Epithelial cell of prostate (primary cell): Measurements from ENCODE around the genes GJB1, OGT, NHSL2 and PIN4.

DNA sequence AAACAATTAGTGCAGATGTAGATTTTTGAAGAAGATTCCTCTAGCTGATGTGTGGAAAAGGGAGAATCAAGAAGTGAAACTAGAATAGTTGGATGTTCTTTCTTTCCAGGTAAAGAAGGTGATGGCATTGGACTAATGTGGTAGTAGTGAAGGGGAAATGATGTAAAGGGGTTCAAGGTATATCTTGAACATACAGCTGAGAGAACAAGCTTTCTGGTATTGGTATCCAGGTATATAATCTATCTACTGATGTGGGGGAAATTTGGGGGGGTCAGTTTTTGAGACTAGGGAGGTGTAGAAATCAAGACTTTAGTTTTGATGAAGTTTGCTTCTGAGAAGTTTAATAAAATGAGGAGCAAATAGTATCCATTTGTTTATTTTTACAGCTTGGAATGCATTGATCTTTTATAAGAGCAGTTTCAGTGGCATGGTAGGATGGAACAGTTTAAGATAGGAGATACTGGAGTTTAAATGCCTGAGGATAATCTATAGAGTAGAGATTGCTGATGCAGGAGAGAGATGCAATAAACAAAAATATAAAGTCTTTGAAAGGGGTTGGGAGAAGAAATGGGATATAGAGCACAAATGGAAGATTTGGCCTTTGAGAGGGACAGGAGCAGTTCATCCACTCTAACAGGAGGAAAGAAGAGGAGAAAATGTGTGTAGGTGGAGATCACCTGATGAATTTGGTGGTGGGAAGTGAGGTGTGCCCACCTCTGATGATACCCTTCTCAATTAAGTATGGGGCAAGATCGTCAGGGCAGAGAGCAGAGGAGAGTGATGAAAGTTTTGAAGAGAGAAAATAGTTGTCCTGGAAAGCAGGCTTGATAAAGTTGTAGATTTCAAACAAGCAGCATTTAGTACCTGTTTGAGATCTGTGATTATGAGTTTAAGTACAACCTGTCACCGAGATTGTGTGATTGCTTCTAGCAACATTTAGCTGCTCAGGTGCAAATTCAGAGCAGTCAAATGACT lies 35.6 kb downstream of the EDA start:
- RRBS = no CpG with 5 or more reads among the region's 2 CpGs

DNA sequence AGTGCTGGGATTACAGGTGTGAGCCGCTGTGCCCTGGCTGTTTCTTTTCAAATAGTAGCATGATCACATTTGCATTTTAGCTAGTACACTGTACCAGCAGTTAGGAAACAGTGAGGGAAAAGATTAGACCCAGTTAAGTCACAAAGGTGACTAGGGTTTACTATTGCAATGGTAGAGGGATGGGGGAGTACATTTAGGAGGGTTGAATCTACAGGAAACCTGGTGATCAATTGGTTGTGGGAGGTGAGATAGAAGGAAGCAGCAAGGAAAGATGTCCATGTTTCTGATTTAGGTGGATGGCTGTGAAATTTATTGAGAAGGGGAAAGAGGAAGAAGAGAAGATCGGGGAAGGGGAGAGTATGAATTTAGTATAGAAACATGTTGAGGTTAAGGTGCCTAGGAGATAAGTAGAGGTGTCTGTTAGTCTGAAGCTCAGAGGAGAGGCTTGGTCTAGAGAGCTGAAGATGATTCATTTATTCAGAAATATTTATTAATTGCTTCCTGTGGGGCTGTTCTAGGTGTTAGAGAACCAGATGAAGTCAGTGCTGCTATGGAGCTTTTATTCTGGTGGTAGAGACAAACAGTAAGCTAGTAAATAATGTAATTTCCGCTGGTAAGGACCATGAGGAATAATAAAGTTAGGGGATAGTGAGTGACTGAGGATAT lies 3.9 kb downstream of the IGBP1 start:
- RRBS = no CpG with 5 or more reads among the region's 3 CpGs

DNA sequence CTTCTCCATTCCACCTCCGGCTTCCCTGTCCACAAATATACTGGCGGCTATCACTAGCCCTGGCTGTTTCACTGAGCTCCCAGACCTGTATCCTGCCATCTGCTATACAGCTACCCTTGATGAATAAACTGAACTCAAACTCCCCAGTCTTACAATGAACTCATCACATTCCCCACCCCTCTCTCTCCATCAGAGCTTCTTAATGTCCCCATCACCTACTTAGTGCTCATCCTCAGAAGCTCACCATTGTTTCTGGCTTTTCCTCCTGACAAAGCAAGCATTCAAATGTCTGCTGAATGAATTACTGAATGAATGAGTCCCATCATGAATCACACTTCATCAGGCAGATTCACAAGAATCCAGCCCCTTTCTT lies 5.7 kb upstream of the DGAT2L6 start:
- RRBS = no CpG with 5 or more reads among the region's 2 CpGs

GRCh38 chrX:71107767-71108491 lies 1.4 kb upstream of the CXorf65 start:
- RRBS = no CpG with 5 or more reads among the region's 9 CpGs

DNA sequence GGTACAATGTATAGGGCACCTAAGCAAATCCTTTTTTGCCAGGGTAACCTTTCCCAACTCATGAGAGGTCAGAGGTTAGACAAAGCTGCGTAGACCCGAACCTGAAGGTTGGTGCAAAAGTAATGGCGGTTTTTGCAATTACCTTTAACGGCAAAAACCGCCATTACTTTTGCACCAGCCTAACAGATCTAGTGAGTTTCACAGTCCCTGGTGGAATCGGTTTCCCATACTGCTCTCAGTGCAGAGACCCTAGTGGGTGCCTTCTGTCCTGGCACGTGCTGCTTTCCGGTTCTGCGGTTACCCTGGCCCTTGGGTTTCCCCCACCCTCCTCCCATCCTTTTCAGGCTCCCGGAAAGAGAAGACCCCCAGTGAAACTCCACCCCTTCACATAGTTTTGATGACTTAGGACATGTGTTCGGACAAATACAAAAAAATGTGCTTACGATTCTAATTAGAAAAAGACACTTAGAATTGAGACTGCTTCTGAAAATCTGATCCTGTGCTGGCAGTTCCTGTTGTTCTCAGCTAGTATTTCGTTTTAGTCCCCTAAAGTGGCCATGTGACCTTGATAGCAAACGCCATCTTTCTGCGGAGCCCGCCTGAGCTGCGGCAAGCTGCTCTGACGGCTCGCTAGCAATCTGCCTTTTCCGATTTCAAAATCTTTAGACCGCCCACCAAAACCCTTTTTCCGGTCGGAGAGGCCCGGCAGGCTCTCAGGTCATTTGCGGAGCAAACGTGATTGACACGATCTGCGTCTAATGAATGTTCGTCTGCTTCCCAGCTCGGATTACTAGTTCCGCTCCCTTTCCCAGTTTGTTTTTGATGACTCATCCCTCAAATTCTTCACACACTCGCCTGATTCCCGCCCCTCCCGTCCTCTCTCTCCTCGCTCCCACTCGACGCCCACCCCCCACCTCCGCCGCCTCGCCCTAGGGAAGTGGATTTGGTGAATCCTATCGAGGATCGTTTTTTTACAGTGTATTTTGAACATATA lies 37.1 kb downstream of the NLGN3 start:
- RRBS = 1% methylated on average over 3 of the region's 42 CpGs

DNA sequence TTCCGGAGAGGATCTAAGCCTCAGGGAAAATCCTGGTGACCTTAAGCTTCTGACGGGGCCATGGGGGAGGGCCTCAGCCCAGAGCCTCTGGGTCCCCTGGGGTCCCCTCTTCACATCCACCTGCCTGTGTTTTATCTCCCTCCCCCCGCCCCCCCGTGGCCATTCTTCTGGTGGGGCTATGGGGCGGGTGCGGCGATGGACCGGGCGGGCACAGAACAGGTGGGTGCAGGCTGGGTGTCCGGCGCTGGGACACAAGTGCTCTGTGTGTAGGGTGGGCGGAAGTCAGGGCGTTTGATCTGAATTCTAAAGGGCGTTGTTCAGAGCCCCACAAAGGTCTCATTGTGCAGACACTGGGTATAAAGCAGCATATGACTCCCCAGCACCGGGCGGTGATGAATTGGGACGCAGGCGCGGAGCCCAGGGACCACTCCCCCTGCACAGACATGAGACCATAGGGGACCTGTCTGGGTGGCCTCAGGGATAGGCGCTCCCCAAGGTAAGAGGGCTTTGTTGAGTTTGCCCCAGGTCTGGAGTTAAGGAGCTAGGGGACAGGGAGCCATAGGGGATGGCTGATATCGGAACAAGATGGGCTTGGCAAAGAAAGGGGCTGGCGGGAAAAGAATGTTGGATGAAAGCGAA lies at the start of gene GJB1:
TSS of gene GJB1 (plus strand) at position 385 of the 639 bp plus-strand sequence.
- RRBS = no CpG with 5 or more reads among the region's 23 CpGs

- RRBS = no CpG with 5 or more reads among the region's 11 CpGs
These were observed 7.3 kb upstream of the ITGB1BP2 start for GRCh38 chrX:71294208-71294601.

- RRBS = no CpG with 5 or more reads among the region's 3 CpGs
These were observed 22.5 kb downstream of the TAF1 start for GRCh38 chrX:71388622-71389026.

GRCh38 chrX:71533006-71533604 lies at the start of gene OGT:
TSS of gene OGT (plus strand) at chrX:71533104.
- RRBS = no CpG with 5 or more reads among the region's 35 CpGs

DNA sequence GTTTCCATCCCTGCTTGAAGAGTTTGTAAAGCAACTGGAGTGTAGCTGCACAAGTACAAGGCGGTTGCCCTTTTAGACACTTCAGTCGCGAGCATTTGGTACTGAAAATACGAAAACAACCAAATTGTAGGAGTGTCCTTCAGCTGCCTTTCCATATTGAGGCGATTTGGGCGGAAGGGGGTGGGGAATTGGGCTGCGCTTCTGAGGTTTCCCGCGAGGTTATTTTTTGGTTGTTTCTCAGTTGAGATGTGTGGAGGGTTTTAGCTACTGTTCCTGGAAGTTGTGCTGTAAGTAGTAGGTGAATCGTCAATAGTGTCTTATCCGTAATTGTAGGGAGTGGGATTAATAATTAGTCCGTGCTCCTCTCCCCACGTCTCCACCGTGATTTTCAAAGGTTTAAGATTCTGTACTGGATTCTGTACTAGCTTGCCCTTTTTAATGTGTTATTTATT lies 1.4 kb downstream of the OGT start:
- RRBS = no CpG with 5 or more reads among the region's 14 CpGs

- RRBS = 2% methylated on average over 17 of the region's 41 CpGs
These were observed at the start of gene NHSL2 for GRCh38 chrX:71910360-71910985. TSS of gene NHSL2 (plus strand) at chrX:71910845.

GRCh38 chrX:71957668-71958290 lies 47.1 kb downstream of the NHSL2 start:
- RRBS = no CpG with 5 or more reads among the region's 6 CpGs

- RRBS = no CpG with 5 or more reads among the region's 50 CpGs
These were observed at the start of gene PIN4 for GRCh38 chrX:72180871-72182163. TSS of gene PIN4 (plus strand) at chrX:72181757.

GRCh38 chrX:72306305-72307509 lies 993 bp upstream of the CITED1 start:
- RRBS = 1% methylated on average over 42 of the region's 126 CpGs

DNA sequence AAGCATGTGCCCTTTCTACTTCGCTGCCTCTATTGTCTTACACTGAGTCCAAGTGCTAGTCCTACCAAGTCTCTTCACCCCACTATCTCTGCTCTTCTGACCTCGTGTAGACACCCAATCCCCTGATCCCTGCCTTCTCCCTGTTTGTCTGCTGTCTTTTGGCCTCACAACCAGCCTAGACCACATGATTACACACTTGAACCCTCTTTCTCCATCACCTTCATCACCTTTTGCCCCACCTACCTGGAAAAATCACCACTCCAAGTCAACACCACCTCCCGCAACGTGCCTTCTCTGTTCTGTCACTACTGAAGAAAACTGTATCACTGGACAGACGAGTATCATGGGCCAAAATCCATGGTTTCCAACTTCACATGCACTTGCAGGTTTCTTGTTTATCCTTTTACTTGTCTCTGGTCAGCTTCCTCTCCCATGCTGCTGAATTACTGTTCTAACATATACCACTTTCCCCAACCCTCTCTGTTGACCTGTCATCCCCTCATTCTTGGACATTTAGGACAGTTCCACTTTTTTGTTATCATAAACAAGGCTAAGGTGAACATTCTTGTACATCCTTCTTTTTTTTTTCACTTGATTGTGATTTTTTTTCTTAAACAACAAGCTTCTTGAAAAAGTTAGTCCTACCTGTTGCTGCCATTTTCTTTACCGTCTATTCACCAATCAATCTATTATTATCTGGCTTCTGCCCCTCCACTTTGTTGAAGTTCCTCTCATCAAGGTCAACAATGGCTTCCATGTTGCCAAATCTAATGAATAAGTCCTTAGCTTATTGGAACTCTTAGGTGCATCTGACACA lies 125.4 kb upstream of the CITED1 start:
- RRBS = no CpG with 5 or more reads among the region's 6 CpGs

DNA sequence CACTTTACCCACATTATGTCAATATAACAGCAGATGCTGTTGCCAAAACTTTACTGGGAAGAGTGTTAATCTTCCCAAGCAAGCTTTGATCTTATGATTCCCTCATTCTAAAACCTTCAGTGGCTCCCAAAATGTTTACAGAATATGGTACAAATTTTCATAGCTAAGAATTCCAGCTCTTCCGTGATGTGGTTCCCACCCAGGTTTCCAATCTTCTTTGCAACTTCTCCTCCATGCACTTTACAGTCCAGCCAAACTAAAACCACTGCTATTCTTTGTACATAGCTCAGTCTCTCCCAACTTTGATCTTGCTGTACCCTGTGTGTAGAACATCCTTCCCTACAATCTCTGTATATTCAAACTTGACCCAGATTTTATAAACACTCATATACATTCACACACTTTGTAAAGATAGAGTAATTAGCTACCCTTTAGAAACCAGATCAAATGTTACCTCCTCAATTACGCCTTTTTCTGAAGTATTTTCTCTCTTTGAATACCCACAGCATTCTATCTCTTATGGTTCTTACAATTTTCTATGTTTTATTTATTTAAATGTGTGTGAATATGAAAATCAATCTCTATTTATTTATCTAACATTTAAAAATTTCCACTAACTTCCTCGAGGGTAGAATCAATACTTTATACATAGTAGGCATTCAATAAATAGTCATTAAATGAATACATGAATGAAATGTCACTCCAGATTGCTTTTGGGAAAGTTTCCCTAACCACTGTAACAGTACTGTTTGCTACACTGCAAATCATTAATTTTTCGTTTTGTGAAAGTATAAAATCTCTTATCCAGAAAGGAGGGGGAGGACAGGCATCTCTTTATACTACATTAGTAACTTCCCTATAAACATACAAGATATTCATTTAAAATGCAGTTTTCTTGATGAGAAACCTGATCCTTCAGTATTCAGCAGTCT lies 98.7 kb downstream of the HDAC8 start:
- RRBS = no CpG with 5 or more reads among the region's 4 CpGs

GRCh38 chrX:73127952-73128396 lies 48.7 kb upstream of the PABPC1L2A start:
- RRBS = no CpG with 5 or more reads among the region's 17 CpGs

DNA sequence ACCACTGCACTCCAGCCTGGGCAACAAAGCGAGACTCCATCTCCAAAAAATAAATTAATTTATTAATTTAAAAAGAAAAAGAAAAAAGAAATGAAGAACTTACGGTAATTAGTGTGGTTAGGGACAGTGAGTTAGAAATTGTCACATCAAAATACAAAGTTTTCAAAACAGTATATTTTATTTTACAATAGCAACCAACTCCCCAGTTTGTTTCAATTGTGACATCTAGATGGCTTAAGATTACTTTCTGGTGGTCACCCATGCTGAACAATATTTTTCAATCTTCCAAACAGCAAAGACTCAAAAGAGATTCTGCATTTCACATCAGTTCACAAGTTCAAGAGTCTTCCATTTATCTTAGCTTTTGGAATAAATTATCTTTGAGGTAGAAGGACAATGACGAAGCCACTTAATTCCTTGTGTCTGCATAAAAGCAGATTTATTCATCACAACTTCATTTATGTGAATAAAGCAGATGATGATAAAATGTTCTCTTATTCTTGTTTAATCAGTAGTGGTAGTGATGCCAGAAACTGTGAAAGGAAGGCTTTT lies 257.6 kb downstream of the CHIC1 start:
- RRBS = no CpG with 5 or more reads among the region's 3 CpGs

DNA sequence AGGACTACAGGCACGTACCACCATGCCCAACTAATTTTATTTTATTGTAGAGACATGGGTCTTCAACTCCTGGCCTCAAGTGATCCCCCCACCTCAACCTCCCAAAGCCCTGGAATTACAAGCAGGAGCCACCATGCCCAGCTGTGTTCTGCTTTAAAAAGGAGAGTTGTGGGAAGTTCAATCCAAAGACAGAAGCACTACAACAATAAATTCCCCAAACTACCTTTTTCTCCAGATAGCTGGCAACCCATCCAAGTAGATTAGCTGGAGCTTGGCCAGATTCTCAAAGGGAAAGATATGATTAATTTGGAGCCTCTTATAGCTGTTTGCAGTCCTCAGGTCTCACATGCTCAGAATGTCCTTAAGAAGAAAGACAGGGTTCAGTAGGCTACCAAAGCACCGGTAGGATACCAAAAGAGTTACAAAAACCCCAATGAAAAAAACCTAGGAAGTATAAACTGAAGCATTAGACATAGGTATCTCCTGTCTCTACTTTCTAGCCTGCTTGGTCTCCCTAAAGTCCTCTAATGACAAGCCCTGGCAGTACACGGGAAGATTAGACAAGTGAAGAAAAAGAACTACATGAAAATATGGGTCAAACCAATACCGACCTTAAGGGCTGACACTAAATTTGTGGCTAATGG lies 270.1 kb downstream of the CHIC1 start:
- RRBS = no CpG with 5 or more reads among the region's 4 CpGs

GRCh38 chrX:73917162-73917768 lies 354.3 kb downstream of the CHIC1 start:
- RRBS = no CpG with 5 or more reads among the region's 1 CpG